HT1080 (cell line): Measurements from ENCODE around the genes MICOS10, HTR6, PLA2G2A, UBXN10 and VWA5B1.

DNA sequence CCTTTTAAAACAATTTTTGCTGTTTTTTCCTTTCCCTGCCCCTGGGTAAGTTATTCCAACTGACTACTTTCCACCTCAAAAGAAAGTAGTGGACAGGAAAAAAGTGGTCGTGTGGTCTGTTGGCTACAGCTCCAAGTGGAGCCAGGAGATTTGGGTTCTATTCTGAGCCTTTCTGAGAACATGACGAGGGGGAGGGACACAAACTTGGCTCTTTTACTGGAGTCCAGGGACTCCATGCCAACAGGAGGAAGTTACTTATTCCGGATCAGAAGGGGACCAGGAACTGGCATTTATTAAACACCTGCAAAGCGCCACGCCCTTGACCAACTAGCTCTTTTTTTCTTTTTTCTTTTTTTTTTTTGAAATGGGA is 32.4 kb upstream of the MICOS10 start:
RAMPAGE:
- cytosol, long total RNA: no peak
- long total RNA: no peak
- nucleus, long total RNA: no peak

RAMPAGE:
- cytosol, long total RNA: no peak
- long total RNA: no peak
- nucleus, long total RNA: no peak
Measured at GRCh38 chr1:19592921-19593291, 3.9 kb upstream of the MICOS10 start.

DNA sequence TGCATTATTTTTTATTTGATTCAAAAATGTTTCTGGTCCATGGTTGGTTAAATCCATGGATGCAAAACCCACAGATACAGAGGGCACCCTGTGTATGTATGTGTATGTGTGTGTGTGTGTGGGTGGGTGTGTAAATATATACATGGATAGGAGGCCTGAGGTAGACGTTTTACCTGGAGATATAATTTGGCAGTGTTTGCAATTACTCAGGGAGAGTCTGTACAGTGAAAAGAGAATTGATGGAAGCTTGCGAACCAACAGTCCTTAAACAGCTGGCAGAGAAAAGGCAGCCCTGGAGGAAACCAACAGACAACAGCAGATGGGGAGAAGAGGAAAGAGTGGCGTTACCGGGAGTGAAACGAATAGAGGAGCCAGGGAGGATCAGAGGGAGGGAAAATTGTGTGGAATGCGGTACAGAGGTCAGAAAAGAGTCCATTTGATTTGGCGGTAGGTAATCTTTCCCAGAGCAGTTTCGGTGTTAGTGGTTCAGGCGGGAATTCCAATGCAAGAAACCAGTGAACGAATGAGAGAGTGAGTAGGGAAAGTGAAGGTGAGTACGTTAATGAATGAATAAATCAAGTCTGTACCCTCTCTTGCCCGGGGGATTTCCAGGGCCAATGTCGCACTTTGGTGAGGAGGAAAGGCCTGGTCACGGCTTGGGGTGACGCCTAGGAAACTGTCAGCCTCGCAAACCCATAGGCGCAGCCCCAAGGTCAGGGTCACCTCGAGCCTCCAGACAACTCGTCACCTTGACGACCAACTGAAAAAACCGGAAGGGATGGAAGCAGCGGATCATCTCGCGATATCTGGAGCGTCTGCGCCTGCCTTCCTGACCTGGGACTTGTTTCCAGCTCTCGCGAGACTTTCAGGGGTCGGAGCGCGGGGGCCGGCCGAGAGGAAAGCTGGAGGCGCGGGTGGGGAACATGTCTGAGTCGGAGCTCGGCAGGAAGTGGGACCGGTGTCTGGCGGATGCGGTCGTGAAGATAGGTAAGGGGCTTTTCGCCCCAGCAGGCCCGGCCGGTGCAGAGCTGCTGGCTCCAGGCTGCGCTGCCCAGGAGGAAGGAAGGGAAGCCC is at the start of gene MICOS10:
Gene MICOS10, plus strand, starts transcription at position 857 of the 1,074 bp plus-strand sequence.
RAMPAGE:
- cytosol, long total RNA: start-site peak on the plus strand centred at position 888 of the sequence, 85 bp wide, 1,999 and 2,187 reads in 2 replicates
- long total RNA: start-site peak on the plus strand centred at position 909 of the sequence, 54 bp wide, 555 reads
- nucleus, long total RNA: no peak

DNA sequence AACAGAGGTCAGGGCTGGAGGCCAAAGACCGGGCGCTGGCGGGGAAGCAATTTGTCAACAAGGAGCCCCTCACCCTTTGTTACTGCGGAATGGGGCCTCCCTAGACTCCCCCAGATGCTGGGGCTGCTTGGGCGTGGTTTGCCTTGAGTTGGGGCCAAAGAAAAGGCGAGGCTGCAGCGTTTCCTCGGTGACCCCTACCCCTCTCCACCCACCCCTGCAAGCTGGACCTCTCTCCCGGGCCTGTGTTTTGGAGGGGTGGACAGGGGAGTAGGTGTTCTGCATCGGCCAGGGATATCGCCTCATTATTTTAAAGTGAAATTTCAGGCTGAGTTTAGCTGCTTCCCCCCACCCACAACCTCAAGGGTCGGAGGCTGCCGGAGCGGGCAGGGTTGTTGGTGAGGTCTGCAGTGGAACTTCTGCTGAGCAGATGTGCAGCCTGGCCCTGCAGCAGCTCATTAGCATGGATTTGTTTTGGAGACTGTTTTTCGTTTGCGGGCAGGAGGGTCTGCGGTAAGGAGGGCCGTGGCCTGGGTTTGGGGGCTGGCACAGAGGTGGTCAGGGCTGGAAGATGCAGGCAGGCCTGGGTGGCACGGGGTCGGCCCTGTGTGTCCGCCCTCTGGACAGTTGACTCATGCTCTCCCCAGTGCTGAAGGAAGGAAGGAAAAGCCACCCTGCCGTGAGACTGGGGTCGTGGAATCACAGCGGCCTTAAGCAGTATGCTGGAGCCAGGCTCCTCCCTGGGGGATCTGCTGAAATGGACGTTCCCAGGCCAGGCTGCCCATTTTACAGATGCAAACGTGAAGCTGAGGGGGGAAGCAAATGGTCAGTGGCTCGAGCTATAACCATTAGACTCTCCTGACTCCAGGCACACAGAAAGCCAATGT is 1.7 kb downstream of the NBL1 start:
RAMPAGE:
- cytosol, long total RNA: no peak
- long total RNA: no peak
- nucleus, long total RNA: no peak

DNA sequence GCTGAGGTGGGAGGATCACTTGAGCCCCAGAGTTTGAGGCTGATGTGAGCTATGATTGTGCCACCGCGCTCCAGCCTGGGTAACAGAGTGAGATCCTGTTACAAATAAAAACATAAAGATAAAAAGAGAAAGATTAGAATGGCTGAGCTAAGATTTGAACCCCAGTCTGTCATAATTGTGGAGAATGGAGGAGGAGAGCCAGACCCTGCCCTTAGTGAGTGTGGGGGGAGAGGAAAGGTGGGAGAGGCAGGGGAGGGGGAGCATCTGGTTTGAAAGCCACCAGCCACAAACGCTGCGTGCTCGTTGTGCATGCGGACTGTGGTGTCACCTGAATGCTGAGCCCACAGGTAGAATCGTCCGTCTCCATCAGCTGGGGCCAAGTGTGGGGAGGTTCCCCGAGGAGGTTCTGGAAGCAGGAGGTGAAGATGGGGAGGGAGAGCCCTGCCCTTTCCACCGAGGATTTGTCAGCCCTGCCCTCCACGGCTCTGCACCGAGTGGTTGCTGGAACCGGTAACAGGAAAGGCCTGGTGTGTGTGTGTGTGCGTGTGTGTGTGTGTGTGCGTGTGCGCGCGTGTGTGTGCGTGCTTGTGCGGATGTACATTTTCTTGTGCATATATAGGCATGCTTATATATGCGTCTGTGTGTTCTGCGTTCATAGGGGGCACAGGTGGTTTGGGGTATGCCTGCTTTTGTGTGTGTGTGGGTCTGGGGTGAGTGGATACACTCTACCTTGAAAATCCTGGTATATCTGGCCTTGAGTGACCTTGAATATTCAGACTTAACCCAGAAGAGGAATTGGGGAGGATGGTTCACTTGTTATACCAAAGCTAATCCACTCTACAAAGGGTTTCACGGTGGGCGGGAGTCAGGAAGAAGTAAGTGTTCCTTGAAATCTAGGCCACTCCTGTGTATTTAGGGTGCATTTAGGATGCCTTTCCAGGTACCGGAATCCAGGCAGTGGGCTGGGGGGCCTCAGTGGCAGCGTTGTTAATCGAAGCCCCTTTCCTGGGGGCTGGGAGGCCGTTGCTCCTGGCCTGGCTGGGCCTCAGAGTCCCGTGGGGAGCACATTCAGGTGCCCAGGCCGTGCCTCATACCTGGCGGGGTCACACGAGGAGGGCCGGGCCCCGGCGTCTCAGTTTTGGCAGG is 3.6 kb downstream of the NBL1 start:
RAMPAGE:
- cytosol, long total RNA: no peak
- long total RNA: no peak
- nucleus, long total RNA: no peak

DNA sequence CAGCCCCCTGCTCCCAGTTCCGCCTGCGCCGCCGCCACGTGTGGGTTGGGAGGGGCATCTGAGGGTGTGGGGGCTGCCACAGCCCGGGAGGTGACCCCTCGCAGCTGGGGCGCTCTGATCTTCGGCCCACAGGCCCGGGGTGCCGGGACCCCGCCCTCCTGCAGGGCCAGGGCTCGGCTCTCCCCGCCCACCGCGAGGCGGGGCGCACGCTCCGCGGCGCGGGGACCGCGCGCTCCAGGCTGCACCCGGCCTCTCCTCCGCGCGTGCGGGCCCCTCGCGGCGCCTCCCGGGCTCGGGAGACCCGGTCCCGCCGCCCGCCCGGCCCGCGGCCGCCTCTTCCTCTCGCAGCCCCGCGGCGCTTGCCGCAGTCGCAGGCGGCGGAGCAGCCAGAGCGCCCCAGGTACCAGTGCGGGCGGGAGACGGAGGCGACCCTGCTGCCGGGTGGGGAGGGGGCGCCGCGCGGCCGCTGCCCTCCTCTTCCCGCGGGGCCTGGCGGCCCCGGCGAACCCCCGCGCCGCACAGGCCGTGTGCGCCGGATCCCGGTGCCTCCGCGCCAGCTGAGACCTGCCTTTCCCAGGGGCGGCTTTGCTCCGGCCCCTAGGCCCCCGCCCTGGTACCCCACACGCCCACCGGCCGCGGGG is at the start of gene HTR6:
Gene HTR6, plus strand, starts transcription at position 242 of the 641 bp plus-strand sequence.
RAMPAGE:
- cytosol, long total RNA: no peak
- long total RNA: no peak
- nucleus, long total RNA: no peak

GRCh38 chr1:19687997-19688821 is 23.5 kb downstream of the HTR6 start:
RAMPAGE:
- cytosol, long total RNA: no peak
- long total RNA: no peak
- nucleus, long total RNA: no peak

DNA sequence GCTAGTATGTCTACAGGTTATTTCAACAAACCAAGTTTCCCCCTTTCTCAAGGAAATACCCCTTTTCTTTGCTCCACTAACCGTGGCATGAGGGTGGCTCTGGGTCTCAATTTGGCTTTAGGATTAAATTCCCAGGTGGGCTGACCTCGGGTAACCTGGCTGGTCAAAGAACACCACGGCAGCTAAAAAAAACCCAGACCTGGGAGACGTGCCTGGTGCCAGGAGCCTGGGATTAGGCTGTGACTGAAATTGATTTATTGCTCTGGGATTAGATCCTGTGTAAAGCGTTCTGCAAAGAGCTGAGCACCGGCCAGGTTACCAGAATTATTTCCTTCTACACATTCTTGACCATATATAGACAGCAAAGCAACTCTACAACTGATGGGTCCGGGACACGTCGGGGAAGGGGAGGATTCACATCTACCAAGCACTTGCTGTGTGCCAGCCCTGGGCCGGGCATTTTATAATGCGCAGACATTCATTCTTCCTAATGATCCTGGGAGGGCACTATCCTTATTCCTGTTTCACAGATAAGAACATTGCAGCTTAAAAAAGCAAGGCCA is 45.2 kb downstream of the TMCO4 start:
RAMPAGE:
- cytosol, long total RNA: no peak
- long total RNA: no peak
- nucleus, long total RNA: no peak

DNA sequence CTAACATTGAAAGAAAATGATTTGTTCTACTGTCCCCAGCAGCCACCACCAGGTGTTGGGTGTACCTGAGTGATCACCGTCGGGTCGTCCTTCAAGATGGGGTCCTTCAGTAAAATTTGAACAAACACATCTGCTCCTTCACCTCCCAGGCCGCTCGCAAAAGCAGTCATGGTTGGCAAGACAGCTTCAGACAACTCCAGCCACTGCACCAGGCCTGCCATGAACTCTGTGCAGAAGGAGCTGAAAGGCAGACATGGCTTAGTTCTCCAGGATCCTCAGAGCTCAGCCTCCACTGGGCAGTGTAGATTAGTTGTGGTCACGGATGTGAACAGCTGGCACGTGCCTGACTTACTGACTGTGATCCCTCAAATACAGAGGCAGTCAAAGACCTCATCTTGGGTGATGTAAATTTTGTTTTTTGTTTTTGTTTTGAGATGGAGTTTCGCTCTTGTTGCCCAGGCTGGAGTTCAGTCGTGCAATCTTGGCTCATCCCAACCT is 28.4 kb downstream of the TMCO4 start:
RAMPAGE:
- cytosol, long total RNA: no peak
- long total RNA: no peak
- nucleus, long total RNA: no peak

DNA sequence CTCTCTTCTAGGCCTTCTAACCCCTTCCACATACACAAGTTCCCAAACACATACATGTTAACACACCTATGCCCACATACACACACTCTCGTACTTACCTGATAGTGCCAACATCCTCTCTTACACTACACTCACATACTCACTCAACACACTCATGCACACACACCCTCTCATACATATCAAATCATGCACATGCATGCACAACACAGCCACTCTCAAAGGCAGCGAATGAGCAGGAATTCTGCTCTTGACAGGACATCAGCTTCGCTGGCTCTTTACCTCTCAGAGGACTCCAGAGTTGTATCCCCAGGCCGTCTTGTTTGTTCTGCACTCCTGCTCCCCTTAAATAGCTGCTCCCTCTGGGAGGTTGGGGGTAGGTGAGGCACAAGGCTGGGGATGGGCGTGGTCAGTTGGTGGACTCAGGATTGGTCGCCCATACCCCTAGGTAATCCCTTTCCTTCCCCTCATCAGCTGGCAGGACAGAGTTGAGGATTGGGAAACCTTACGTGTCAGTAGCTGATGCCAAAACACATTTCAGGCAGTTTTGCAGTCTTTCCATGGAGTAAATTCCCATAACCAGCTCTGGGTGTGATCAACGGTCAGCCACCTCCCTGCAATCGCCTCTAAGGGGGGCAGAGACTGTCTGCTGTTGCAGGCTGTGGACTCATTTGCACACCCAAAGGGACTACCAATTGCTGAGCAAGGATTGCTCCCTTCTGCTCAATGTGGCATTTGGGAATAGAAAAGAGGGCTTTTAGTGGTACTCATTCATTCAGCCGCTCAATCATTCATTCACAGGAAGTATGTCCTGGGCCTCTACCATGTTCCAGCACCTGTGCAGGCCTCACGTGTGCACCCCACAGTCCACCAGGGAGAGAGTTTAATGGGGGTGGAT is at the start of gene PLA2G2A:
Gene PLA2G2A, minus strand, starts transcription at position 318 of the 895 bp plus-strand sequence.
RAMPAGE:
- cytosol, long total RNA: no peak
- long total RNA: no peak
- nucleus, long total RNA: no peak

GRCh38 chr1:20153977-20154939 is 15.1 kb downstream of the PLA2G2F start:
RAMPAGE:
- cytosol, long total RNA: no peak
- long total RNA: no peak
- nucleus, long total RNA: no peak

GRCh38 chr1:20174909-20175341 is 11.0 kb upstream of the UBXN10 start:
RAMPAGE:
- cytosol, long total RNA: no peak
- long total RNA: no peak
- nucleus, long total RNA: no peak

DNA sequence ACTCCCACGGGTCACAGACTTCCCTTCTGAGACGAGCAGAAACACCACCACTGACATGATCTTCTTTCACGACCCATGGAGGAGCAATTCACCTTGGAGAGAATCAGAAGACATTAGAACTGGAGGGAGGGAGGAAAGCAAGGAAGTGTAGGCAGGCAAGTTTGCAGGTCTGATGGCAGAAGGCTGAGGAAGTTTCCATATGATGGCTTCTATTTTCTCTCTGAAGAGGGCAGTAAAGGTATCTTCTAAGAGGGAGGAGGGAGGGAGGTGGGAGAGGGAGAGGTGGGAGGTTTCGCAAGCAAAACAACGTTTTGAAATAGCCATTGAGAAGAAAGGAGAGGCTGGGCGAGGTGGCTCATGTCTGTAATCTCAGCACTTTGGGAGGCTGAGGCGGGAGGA is 1.4 kb upstream of the UBXN10 start:
RAMPAGE:
- cytosol, long total RNA: no peak
- long total RNA: no peak
- nucleus, long total RNA: no peak

DNA sequence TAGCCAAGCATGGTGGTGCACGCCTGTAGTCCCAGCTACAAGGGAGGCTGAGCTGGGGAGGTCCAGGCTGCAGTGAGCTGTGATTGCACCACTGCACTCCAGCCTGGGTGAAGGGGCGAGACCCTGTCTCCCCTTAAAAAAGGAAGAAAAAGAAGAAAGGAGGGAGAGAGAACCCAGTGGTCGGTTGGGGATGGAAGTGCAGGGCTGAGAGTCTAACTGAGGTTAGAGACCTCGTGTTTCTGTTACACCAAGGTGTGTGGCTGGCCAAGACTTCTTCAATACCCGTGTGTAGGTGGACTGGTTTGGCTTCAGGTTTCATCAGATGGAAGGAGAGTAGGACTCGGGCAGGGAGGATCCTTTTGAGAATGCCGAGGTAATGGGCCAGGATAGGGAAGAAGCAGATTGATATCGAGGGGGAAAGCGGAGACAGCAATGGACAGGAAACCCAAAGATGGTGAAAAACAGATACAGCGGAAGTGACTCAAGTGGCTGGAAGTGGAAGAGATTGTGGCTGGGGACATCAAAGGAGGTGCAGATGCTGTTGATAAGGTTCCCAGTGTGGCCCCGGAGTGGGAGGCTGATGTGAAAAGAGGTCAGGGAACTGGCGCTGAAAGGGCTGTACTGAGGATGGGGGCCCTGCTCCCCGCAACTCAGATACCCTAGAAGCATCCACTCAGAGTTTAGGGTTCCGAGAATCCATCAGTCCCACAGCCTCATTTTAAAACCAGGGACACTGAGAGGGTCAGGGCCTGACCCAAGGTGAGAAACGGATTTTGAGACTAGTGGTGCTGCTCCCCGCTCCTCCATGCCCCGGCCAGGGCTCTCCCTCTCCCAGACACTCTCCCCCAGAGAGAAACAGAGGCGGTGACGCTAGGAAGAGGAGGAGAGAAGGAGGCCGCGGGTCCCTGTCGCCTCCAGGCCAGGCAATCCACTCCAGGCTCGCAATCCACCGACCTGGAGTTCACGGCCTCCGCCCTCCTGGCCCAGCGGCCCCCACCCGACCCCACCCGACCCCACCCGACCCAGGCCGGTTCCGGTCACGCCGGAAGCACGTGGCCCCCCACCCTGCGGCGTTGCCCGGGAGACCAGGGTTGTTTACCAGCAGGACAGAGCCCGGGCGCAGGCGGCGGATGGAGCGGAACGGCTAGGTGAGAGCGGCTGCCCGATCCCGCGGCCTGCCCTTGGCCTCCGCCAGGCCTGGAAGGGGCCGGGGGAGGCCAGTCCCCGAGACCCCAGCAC is at the start of gene UBXN10:
Gene UBXN10, plus strand, starts transcription at position 1,091 of the 1,239 bp plus-strand sequence.
RAMPAGE:
- cytosol, long total RNA: no peak
- long total RNA: no peak
- nucleus, long total RNA: no peak

RAMPAGE:
- cytosol, long total RNA: no peak
- long total RNA: no peak
- nucleus, long total RNA: no peak
Measured at GRCh38 chr1:20192299-20192936, 6.1 kb upstream of the PLA2G2C start.

RAMPAGE:
- cytosol, long total RNA: no peak
- long total RNA: no peak
- nucleus, long total RNA: no peak
Measured at GRCh38 chr1:20212789-20213610, 26.7 kb upstream of the PLA2G2C start.

RAMPAGE:
- cytosol, long total RNA: no peak
- long total RNA: no peak
- nucleus, long total RNA: no peak
Measured at GRCh38 chr1:20248863-20249345, 41.8 kb upstream of the VWA5B1 start.

GRCh38 chr1:20290445-20291168 is at the start of gene VWA5B1:
Gene VWA5B1, plus strand, starts transcription at chr1:20290875.
RAMPAGE:
- cytosol, long total RNA: no peak
- long total RNA: no peak
- nucleus, long total RNA: no peak

DNA sequence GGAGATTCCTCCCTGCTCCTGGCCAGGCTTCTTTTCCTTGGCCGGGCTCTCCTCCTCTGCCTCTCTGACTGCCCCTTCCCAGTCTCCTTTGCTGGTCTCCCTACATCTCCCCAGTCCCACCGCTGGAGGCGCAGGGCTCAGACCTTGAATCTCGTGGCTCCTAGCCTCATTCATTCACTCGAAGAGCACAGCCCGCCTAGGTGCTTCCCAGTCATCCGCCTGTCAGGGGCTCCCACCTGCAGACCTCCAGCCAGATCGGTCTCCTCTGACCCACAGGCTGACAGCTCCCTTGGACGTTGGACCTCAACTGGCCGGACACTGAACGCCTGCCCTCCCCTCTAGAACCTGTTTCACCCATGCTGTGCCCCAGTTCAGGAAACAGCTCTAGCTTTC is 76.5 kb downstream of the VWA5B1 start:
RAMPAGE:
- cytosol, long total RNA: no peak
- long total RNA: no peak
- nucleus, long total RNA: no peak

RAMPAGE:
- cytosol, long total RNA: no peak
- long total RNA: no peak
- nucleus, long total RNA: no peak
Measured at GRCh38 chr1:20481972-20482171, 4.1 kb downstream of the CAMK2N1 start.